ENCODE measurements around the gene HSPA4.

DNA sequence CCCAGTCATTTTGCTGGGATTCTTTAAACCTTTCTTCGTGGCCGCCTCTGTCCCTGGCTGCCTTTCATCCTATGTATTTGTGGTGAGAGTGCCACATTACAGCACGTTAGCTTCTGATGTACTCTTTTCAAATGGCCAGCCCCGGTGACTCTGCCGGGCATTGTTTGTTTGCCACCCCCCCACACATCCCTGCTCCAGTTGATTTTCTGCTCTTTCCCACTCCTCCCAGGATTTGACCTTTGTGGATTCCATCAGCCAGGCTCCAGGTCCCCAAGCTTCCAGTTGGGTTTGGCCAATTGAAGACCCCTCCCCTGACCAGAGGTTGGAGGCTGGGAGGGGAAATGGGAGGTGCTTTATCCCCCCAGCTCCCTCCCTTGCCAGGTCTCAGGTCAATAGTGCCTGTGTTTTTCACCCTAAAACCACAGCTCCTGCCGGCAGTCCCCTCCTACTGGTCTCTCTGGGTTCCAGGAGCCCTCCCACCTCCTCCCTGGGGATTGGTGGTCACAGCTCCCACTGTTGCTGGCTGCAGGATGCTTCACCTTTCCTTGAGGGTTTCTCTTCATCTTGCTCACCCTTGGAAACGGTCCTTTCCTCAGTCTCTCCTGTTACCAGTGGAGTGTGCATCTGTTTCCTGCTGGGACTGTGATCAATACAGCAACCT lies 34.9 kb downstream of the IRF1 start:
- RAMPAGE, long total RNA = no peak
- RRBS = no CpG with 5 or more reads among the region's 7 CpGs
PRO-cap:
- standard = no peak
- CoPRO, capped RNA only, 2 experiments = no peak in any of the 2 experiments
- CoPRO, capped and uncapped RNA, 2 experiments = no peak in any of the 2 experiments
- CoPRO, uncapped RNA only, 2 experiments = no peak in any of the 2 experiments
CAGE:
- cytosol, long polyA plus RNA = no peak
- long polyA plus RNA = no peak
- nucleolus, long total RNA = no peak
- nucleus, long polyA plus RNA = no peak

DNA sequence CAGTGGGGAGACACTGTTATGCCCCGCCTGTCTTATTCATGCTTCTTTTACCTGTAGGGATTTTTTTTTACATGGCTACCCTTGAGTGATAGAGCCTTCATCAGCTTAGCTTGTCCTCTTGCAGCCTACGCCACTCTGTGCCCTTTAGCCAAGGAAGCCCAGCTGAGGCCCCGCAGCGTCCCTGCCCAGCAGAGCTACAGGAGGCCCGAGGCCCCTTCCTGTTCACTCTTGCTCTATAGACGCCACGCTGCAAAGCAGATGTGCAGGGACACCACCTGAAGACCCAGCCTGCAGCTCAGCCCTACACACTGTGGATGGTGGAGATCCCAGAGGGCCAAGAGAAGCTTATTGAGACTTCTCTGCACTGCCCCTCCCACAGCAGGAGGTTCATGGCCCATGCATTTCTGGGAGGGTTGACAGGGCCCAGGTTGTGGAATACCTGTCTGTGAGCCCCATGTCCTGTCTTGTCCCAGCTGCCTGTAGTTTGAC lies 33.6 kb downstream of the IRF1 start:
- RAMPAGE, long total RNA = no peak
- RRBS = no CpG with 5 or more reads among the region's 7 CpGs
PRO-cap:
- standard = no peak
- CoPRO, capped RNA only, 2 experiments = no peak in any of the 2 experiments
- CoPRO, capped and uncapped RNA, 2 experiments = no peak in any of the 2 experiments
- CoPRO, uncapped RNA only, 2 experiments = no peak in any of the 2 experiments
CAGE:
- cytosol, long polyA plus RNA = no peak
- long polyA plus RNA = no peak
- nucleolus, long total RNA = no peak
- nucleus, long polyA plus RNA = no peak

GRCh38 chr5:132471331-132472552 lies 18.8 kb downstream of the IRF1 start:
- RAMPAGE, long total RNA = no peak
- RRBS = no CpG with 5 or more reads among the region's 10 CpGs
PRO-cap:
- standard = no peak
- CoPRO, capped RNA only, 2 experiments = no peak in any of the 2 experiments
- CoPRO, capped and uncapped RNA, 2 experiments = no peak in any of the 2 experiments
- CoPRO, uncapped RNA only, 2 experiments = no peak in any of the 2 experiments
CAGE:
- cytosol, long polyA plus RNA = no peak
- long polyA plus RNA = no peak
- nucleolus, long total RNA = no peak
- nucleus, long polyA plus RNA = no peak

GRCh38 chr5:132480762-132481764 lies 9.5 kb downstream of the IRF1 start:
- RAMPAGE, long total RNA = no peak
- RRBS = no CpG with 5 or more reads among the region's 5 CpGs
PRO-cap:
- standard = no peak
- CoPRO, capped RNA only, 2 experiments = no peak in any of the 2 experiments
- CoPRO, capped and uncapped RNA, 2 experiments = no peak in any of the 2 experiments
- CoPRO, uncapped RNA only, 2 experiments = peak in 2 of 2 experiments; most common minus-strand start chr5:132480930 (in 1)
CAGE:
- cytosol, long polyA plus RNA = no peak
- long polyA plus RNA = no peak
- nucleolus, long total RNA = no peak
- nucleus, long polyA plus RNA = no peak

DNA sequence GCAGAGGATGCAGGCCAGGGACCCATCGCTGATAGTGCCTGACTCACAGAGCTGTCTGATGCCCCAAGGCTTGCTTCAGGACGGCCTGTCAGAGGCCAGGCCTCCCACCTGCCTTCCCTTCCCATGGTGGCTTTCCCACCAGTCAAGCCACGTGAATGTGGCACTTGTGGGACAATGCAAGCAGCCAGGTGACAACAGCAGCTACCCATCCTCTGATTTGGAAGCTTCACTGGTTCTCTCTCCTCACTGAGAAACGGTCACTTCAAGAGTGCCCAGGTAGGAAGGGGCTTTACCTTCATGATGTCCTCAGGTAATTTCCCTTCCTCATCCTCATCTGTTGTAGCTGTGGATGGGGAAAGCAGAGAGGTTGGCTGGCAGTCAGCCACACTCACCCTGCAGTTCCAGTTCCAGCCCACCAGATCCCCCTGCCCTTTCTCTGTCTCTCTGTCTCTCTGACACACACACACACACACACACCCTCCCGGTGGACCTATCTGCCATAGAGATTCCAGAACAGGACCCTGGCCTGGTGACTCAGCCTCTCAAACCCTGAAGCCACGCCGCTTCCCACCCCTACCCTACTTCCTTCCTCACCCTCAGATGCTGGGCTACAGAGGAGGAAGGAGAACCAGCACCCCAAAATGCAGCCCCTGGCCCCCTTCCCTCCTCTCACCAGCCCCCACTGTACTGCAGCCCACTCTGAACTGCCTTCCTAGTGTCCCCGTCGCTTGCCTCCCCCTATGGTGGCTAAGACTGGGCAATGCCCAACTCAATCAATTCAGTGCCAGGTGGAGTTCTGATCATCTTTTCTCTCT lies 5.0 kb downstream of the IRF1 start:
- RAMPAGE, long total RNA = no peak
- RRBS = no CpG with 5 or more reads among the region's 9 CpGs
PRO-cap:
- standard = no peak
- CoPRO, capped RNA only, 2 experiments = no peak in any of the 2 experiments
- CoPRO, capped and uncapped RNA, 2 experiments = no peak in any of the 2 experiments
- CoPRO, uncapped RNA only, 2 experiments = no peak in any of the 2 experiments
CAGE:
- cytosol, long polyA plus RNA = no peak
- long polyA plus RNA = no peak
- nucleolus, long total RNA = no peak
- nucleus, long polyA plus RNA = no peak

DNA sequence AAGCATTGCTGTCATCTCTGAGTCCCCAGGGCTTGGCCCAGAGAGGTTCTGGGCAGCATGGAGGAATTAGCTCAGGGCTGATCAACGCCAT lies 1.1 kb upstream of the IRF1 start:
- RAMPAGE, long total RNA = no peak
- RRBS = no CpG with 5 or more reads among the region's 1 CpG
PRO-cap:
- standard = no peak
- CoPRO, capped RNA only, 2 experiments = no peak in any of the 2 experiments
- CoPRO, capped and uncapped RNA, 2 experiments = no peak in any of the 2 experiments
- CoPRO, uncapped RNA only, 2 experiments = no peak in any of the 2 experiments
CAGE:
- cytosol, long polyA plus RNA = no peak
- long polyA plus RNA = no peak
- nucleolus, long total RNA = no peak
- nucleus, long polyA plus RNA = no peak

DNA sequence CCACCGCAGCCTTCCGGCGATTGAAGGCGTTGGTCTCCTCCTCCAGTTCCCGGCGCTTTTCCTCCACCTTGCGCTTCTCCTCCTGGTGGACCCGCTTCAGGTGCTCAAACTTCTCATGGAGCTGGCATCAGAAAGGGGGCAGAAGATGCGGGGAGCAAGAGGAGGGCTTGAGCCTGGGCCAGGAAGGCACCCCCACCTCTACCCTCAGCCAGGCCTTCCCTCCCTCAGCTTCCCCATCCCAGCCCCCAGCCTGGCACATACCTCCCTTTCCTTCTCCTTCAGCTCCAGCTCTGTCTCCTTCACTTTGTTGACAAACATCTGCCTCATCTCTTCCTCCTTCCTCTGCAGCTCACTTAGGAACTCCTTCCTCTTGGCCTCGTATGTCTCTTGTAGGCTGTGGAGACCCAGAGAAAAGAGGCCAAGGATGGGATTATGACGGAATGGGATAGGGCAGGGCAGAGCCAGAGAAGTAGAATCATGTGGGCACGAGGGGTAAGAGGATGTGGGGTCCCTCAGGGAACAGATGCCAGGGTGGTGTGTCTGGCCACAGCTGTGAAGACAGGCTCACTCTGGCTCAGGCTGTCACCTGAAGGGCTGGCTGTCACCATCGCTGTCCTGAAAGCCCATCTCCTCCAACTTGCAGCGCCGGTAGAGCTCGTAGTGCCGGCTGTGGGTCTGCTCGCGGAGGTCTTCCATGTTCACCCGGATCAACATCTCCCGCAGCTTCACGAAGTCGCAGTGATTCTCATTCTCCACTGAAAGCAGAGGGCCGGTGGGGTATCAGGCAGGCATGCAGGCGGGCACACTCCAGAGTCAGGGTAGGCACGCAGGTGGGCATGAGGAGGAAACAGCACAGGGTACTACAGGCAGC lies 13.9 kb downstream of the CCNI2 start:
- RAMPAGE, long total RNA = no peak
- RRBS = 98% methylated on average over 8 of the region's 26 CpGs
PRO-cap:
- standard = no peak
- CoPRO, capped RNA only, 2 experiments = no peak in any of the 2 experiments
- CoPRO, capped and uncapped RNA, 2 experiments = no peak in any of the 2 experiments
- CoPRO, uncapped RNA only, 2 experiments = no peak in any of the 2 experiments
CAGE:
- cytosol, long polyA plus RNA = no peak
- long polyA plus RNA = no peak
- nucleolus, long total RNA = no peak
- nucleus, long polyA plus RNA = no peak

DNA sequence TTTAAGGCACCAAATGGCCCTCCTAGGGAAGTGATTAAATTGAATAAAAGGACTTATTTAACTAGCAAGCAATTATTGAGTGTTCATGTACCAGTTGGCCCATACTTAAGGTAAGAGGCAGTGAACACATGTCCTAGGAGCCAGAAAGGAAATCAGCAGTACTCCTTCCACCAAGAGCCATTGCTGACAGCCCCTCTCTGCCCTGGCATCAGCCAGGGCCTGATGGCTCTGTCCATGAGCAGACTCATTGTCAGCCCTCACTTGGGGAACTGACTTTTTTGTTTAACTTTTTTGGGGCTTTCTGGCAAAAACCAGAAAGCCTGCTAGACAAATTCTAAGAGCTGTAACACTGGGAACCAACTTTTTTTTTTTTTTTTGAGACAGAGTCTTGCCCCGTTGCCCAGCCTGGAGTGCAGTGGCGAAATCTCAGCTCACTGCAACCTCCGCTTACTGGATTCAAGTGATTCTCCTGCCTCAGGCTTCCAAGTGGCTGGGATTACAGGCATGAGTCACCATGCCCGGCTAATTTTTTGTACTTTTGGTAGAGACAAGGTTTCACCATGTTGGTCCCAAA lies 10.6 kb upstream of the SHROOM1 start:
- RAMPAGE, long total RNA = no peak
- RRBS = no CpG with 5 or more reads among the region's 4 CpGs
PRO-cap:
- standard = no peak
- CoPRO, capped RNA only, 2 experiments = no peak in any of the 2 experiments
- CoPRO, capped and uncapped RNA, 2 experiments = no peak in any of the 2 experiments
- CoPRO, uncapped RNA only, 2 experiments = no peak in any of the 2 experiments
CAGE:
- cytosol, long polyA plus RNA = no peak
- long polyA plus RNA = no peak
- nucleolus, long total RNA = no peak
- nucleus, long polyA plus RNA = no peak

GRCh38 chr5:132898011-132898521 lies 24.6 kb downstream of the LEAP2 start:
- RAMPAGE, long total RNA = no peak
- RRBS = no CpG with 5 or more reads among the region's 6 CpGs
PRO-cap:
- standard = no peak
- CoPRO, capped RNA only, 2 experiments = no peak in any of the 2 experiments
- CoPRO, capped and uncapped RNA, 2 experiments = no peak in any of the 2 experiments
- CoPRO, uncapped RNA only, 2 experiments = no peak in any of the 2 experiments
CAGE:
- cytosol, long polyA plus RNA = no peak
- long polyA plus RNA = no peak
- nucleolus, long total RNA = no peak
- nucleus, long polyA plus RNA = no peak

DNA sequence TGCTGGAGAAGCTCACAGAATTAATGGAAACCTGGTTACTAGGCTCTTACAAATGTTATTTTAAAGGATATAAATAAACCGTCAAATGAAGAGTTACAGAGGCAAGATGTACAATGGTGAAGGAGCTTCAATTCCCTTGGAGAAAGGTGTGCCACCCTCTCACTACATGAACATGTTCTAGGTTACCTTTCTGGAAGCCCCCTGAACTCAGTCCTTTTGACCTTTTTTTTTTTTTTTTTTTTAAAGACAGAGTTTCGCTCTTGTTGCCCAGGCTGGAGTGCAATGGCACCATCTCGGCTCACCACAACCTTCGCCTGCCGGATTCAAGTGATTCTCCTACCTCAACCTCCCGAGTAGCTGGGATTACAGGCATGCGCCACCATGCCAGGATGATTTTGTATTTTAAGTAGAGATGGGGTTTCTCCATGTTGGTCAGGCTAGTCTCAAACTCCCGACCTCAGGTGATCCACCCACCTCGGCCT lies 21.2 kb downstream of the AFF4 start:
- RAMPAGE, long total RNA = no peak
- RRBS = no CpG with 5 or more reads among the region's 9 CpGs
PRO-cap:
- standard = no peak
- CoPRO, capped RNA only, 2 experiments = no peak in any of the 2 experiments
- CoPRO, capped and uncapped RNA, 2 experiments = no peak in any of the 2 experiments
- CoPRO, uncapped RNA only, 2 experiments = no peak in any of the 2 experiments
CAGE:
- cytosol, long polyA plus RNA = no peak
- long polyA plus RNA = no peak
- nucleolus, long total RNA = no peak
- nucleus, long polyA plus RNA = no peak

DNA sequence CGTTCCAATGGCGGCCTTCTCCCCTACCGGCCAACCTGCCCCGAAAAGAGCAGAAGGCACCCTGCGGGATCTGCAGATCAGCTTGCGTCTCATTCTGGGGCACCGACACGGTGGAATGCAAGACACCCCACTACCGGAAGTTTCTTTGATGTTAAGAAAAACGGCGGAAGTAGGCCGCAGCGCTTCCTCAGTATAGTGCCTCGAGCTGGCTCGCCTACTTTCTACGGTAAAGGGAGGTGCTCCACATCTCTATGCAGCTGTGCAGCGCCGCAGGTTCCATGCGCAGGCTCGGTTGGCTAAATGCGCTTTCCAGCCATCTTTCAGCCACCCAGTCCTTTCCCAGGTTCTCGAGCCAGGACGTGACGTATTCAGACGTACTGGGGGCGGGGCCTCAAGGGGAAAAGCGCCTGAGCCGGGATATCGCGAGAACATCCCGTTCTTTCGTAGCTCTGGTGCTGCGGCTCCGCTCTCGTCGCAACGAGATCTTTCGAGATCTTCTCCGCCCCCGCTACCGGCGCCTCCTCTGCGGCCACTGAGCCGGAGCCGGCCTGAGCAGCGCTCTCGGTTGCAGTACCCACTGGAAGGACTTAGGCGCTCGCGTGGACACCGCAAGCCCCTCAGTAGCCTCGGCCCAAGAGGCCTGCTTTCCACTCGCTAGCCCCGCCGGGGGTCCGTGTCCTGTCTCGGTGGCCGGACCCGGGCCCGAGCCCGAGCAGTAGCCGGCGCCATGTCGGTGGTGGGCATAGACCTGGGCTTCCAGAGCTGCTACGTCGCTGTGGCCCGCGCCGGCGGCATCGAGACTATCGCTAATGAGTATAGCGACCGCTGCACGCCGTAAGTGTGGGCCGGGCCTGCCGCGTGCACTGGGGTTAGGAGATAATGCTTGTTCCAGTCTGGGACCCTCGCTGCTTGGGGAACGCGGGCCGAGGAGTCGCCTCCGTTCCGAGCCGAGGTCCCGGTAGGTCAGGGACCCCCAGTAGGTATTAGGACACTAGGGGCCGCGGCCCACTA lies at the start of gene HSPA4:
Gene HSPA4, plus strand, starts transcription at position 490 of the 1,011 bp plus-strand sequence.
- RAMPAGE, long total RNA = start-site peak on the plus strand centred at position 542 of the sequence, 164 bp wide, 8,987 and 13,868 reads in 2 replicates
- RRBS = 2% methylated on average over 24 of the region's 90 CpGs
PRO-cap:
- standard = bidirectional peak, plus-strand start at position 526 of the sequence, minus-strand start at position 349 of the sequence
- CoPRO, capped RNA only, 2 experiments = peak in 2 of 2 experiments; most common plus-strand start position 480 of the sequence (in 2); most common minus-strand start position 117 of the sequence (in 2)
- CoPRO, capped and uncapped RNA, 2 experiments = peak in 2 of 2 experiments; most common plus-strand start position 92 of the sequence (in 1); most common minus-strand start position 117 of the sequence (in 2)
- CoPRO, uncapped RNA only, 2 experiments = no peak in any of the 2 experiments
CAGE:
- cytosol, long polyA plus RNA = start-site peak on the plus strand centred at position 488 of the sequence, 127 bp wide, 471 and 703 reads in 2 replicates
- long polyA plus RNA = start-site peak on the plus strand centred at position 497 of the sequence, 148 bp wide, 364 and 888 reads in 2 replicates
- nucleolus, long total RNA = no peak
- nucleus, long polyA plus RNA = start-site peak on the plus strand centred at position 497 of the sequence, 144 bp wide, 1,228 and 633 reads in 2 replicates

- RAMPAGE, long total RNA = no peak
- RRBS = no CpG with 5 or more reads among the region's 2 CpGs
PRO-cap:
- standard = no peak
- CoPRO, capped RNA only, 2 experiments = no peak in any of the 2 experiments
- CoPRO, capped and uncapped RNA, 2 experiments = no peak in any of the 2 experiments
- CoPRO, uncapped RNA only, 2 experiments = peak in 1 of 2 experiments; most common plus-strand start chr5:133097234 (in 1)
CAGE:
- cytosol, long polyA plus RNA = start-site peak on the plus strand at chr5:133097165-133097284, 417 and 333 reads in 2 replicates
- long polyA plus RNA = start-site peak on the plus strand at chr5:133097165-133097281, 485 and 386 reads in 2 replicates
- nucleolus, long total RNA = no peak
- nucleus, long polyA plus RNA = no peak
Measured at GRCh38 chr5:133096899-133097347, 45.1 kb downstream of the HSPA4 start.

- RAMPAGE, long total RNA = no peak
- RRBS = no CpG with 5 or more reads among the region's 9 CpGs
PRO-cap:
- standard = no peak
- CoPRO, capped RNA only, 2 experiments = no peak in any of the 2 experiments
- CoPRO, capped and uncapped RNA, 2 experiments = no peak in any of the 2 experiments
- CoPRO, uncapped RNA only, 2 experiments = no peak in any of the 2 experiments
CAGE:
- cytosol, long polyA plus RNA = no peak
- long polyA plus RNA = no peak
- nucleolus, long total RNA = no peak
- nucleus, long polyA plus RNA = no peak
Measured at GRCh38 chr5:133244036-133244856, 192.4 kb downstream of the HSPA4 start.

- RAMPAGE, long total RNA = no peak
- RRBS = no CpG with 5 or more reads among the region's 4 CpGs
PRO-cap:
- standard = no peak
- CoPRO, capped RNA only, 2 experiments = no peak in any of the 2 experiments
- CoPRO, capped and uncapped RNA, 2 experiments = no peak in any of the 2 experiments
- CoPRO, uncapped RNA only, 2 experiments = no peak in any of the 2 experiments
CAGE:
- cytosol, long polyA plus RNA = no peak
- long polyA plus RNA = no peak
- nucleolus, long total RNA = no peak
- nucleus, long polyA plus RNA = no peak
Measured at GRCh38 chr5:133322603-133322890, 270.7 kb downstream of the HSPA4 start.

DNA sequence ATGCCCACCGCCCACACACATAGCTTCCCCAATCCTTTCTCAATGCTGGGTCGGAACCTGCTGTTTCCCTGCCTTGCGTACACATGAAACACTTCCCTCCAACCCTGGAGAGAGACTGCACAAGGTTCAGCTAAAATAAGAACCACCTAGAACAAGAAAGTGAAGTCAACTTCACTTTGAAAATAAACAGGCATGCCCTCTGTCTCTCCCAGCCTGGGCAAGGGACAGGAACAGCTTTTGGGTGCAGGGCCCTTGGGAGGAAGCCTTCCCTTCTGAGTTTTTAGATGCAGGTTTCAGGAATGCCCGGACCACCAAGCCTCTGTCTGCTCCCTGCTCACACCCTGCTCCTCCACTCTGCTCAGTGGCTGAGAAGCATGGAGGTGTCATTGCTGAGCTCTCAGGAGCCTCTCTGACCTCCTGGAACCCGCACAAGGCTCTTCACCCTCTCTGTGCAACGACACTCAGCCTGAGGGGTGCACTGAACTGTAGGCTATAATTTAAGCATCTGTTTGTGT lies 149.3 kb downstream of the C5orf15 start:
- RAMPAGE, long total RNA = no peak
- RRBS = no CpG with 5 or more reads among the region's 6 CpGs
PRO-cap:
- standard = no peak
- CoPRO, capped RNA only, 2 experiments = no peak in any of the 2 experiments
- CoPRO, capped and uncapped RNA, 2 experiments = no peak in any of the 2 experiments
- CoPRO, uncapped RNA only, 2 experiments = no peak in any of the 2 experiments
CAGE:
- cytosol, long polyA plus RNA = no peak
- long polyA plus RNA = no peak
- nucleolus, long total RNA = no peak
- nucleus, long polyA plus RNA = no peak

DNA sequence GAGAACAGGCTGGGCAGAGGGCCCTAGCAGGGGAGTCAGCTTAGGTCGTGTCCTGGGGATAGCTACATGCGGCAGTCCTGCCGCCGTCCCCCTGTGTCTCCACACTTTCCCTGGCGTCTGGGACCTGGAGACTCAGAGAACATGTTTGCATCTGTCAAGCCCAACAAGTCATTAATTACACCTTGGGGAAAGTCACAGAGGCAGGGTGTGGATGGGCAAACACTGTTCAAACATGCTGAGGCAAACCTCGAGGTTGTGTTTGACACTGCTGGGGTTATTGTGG lies 123.6 kb downstream of the C5orf15 start:
- RAMPAGE, long total RNA = no peak
- RRBS = no CpG with 5 or more reads among the region's 6 CpGs
PRO-cap:
- standard = no peak
- CoPRO, capped RNA only, 2 experiments = no peak in any of the 2 experiments
- CoPRO, capped and uncapped RNA, 2 experiments = no peak in any of the 2 experiments
- CoPRO, uncapped RNA only, 2 experiments = no peak in any of the 2 experiments
CAGE:
- cytosol, long polyA plus RNA = no peak
- long polyA plus RNA = no peak
- nucleolus, long total RNA = no peak
- nucleus, long polyA plus RNA = no peak

DNA sequence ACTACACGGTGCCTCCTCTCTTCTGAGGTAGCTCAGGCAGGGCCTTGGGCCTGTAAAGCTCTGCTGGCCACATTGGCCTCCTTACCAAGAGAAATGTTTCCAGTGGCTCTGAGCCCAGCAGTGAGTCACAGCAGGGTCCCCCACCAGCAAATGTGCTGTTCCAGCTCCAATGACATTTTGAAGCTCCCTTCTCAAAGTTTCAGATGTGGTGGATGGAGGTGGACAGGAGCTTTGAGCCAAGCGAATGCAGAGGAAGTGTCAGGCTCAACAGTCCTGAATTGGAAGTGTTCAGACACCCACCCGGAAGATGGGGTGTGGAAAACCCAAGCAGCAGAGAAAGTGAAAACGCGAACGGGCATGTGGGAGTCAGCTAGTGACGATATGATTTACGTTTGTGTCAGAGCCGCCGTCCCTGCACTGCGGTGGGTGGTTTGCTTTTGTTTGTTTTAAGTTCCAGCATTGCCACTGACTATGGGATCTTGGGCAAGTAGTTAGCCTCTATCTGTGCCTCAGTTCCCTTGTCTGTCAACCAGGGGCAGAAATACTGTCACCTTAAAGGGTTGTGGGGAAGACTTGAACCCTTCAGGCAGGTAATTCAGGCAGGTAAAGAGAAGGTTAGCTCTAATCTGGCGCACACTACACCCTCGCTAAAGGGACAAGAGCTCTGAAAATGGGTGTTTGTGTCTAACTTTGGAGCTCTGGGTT lies 38.2 kb downstream of the C5orf15 start:
- RAMPAGE, long total RNA = no peak
- RRBS = no CpG with 5 or more reads among the region's 13 CpGs
PRO-cap:
- standard = bidirectional peak, plus-strand start at position 465 of the sequence, minus-strand start at position 309 of the sequence
- CoPRO, capped RNA only, 2 experiments = no peak in any of the 2 experiments
- CoPRO, capped and uncapped RNA, 2 experiments = no peak in any of the 2 experiments
- CoPRO, uncapped RNA only, 2 experiments = no peak in any of the 2 experiments
CAGE:
- cytosol, long polyA plus RNA = no peak
- long polyA plus RNA = no peak
- nucleolus, long total RNA = no peak
- nucleus, long polyA plus RNA = no peak

- RAMPAGE, long total RNA = no peak
- RRBS = no CpG with 5 or more reads among the region's 12 CpGs
PRO-cap:
- standard = no peak
- CoPRO, capped RNA only, 2 experiments = no peak in any of the 2 experiments
- CoPRO, capped and uncapped RNA, 2 experiments = no peak in any of the 2 experiments
- CoPRO, uncapped RNA only, 2 experiments = no peak in any of the 2 experiments
CAGE:
- cytosol, long polyA plus RNA = no peak
- long polyA plus RNA = no peak
- nucleolus, long total RNA = no peak
- nucleus, long polyA plus RNA = no peak
Measured at GRCh38 chr5:133995263-133995915, 9.4 kb downstream of the VDAC1 start.